Skin of body (tissue), 2 donors: ENCODE data around the genes CDK17, IKBIP and CHPT1.

GRCh38 chr12:96248456-96248855, 54.3 kb downstream of the ELK3 start:
- RAMPAGE, long total RNA: no peak

DNA sequence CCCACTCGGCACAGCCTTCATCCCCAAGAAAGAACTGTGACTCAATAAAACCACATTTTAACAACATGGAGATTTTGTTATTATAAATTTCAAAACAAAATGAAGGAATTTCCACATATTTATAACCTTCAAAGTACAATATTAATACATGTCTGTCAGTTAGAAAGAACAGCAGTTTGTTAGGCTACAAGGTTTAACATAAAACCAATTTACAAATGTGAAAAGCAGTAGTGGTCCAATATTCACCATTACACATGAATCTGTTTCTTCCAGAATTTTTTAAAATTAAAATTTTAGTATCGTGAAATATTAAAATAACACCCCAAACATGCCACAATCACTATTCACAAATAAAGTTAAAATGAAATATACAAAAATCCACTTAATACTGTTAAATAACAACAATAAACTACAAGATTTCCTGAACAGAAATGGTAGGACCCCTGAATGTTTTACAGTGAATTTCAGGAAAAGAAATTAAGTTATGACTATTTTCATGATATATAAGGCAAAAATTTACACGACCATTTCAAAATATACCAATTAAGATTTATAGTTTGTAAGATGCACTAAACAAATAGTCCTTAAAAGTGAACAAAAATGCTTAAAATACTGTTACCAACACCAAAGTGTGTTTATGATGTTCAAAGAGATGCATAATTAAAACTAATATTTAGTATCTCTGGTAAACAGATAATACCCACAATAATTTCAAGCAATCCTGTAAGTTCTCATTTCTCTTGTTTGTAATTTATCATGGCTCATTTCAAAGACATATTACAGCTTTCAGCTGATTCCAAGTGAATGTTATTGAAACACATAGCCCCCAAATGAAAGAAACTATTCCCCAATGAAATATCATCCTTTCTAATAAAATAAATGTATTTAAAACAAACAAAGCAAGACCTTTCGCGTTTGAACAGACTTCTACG, 84.6 kb downstream of the ELK3 start:
- RAMPAGE, long total RNA: no peak

DNA sequence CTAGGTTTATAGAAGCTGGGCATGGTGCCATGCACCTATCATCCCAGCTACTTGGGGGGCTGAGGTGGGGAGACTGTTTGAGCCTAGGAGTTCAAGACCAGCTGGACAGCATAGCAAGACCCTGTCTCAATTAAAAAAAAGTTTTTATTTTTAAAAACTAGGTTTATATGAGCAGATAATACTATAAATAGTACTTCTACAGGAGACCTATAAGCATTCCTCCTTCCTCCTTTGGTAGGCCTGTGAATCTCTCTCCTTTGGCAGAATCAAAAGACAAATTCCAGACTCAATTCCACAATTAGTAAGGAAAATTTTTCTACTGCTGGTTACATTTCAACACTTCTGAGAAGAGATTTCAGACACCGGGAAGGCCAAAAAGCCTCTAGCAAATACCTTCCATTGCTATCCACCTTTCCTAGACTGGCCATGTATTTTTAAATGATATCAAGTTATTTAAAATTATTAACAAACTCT, 34.5 kb downstream of the CDK17 start:
- RAMPAGE, long total RNA: no peak

DNA sequence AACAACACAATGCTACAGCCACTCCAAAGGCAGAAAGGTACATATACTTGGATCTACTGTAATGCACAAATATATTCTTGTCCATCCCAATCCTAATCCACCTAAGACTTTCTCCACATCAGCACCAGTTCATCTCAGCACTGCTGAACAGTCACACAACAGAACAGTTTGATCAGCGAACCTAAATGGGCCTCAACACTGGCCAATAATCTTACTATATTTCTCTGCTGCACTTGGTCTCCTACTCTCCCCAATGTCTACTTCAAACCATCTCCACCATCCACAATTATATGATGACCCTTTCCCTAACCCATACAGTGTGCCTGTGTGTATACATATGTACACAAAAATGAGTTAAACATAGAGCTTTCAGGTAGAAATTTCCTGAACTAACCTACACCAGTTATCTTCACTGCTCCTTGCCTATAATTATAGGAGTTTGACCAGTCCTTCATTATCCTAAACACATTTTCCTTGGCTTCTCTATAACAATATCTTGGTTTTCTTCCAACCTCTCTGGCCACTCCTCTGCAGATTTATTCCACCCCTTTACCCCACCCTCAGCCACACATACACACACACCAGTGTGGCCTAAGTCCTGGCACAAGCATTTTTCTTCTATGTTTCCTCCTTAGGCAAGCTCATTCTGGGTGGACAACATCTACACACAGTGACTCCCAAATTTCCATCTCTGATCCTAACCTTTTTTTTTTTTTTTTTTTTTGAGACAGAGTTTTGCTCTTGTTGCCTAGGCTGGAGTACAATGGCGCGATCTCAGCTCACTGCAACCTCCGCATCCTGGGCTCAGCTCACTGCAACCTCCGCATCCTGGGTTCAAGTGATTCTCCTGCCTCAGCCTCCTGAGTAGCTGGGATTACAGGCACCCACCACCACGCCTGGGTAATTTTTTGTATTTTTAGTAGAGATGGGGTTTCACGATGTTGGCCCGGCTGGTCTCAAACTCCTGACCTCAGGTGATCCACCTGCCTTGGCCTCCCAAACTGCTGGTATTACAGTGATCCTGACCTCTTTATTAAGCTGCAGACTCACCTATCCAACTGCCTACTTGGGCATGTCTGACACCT, 25.1 kb downstream of the CDK17 start:
- RAMPAGE, long total RNA: no peak

DNA sequence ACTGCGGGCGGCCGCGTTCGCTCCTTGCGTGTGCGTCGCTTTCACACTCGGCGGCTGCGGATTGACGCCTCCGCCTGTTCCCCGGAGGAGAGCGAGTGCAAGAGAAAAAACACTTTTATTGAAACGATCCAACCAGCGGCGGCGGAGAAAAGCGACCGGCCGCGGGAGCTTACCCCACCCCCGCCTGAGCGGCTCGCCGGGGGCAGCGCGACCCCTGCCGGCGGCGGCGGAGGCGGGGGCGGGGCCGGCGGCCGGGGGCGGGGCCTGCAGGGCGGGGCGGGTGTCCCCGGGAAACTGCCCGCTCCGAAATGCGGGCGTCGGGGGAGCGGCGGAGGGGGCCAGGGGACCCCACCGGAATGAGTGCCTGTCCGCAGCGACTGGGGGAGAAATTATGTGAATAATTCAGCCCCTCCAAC, at the start of gene CDK17:
TSS of gene CDK17 (minus strand) at position 63 of the 416 bp plus-strand sequence.
- RAMPAGE, long total RNA: no peak

- RAMPAGE, long total RNA: no peak
These were observed 117.9 kb downstream of the NEDD1 start for GRCh38 chr12:97024852-97025514.

GRCh38 chr12:98274760-98275163, 240.6 kb upstream of the TMPO start:
- RAMPAGE, long total RNA: no peak

DNA sequence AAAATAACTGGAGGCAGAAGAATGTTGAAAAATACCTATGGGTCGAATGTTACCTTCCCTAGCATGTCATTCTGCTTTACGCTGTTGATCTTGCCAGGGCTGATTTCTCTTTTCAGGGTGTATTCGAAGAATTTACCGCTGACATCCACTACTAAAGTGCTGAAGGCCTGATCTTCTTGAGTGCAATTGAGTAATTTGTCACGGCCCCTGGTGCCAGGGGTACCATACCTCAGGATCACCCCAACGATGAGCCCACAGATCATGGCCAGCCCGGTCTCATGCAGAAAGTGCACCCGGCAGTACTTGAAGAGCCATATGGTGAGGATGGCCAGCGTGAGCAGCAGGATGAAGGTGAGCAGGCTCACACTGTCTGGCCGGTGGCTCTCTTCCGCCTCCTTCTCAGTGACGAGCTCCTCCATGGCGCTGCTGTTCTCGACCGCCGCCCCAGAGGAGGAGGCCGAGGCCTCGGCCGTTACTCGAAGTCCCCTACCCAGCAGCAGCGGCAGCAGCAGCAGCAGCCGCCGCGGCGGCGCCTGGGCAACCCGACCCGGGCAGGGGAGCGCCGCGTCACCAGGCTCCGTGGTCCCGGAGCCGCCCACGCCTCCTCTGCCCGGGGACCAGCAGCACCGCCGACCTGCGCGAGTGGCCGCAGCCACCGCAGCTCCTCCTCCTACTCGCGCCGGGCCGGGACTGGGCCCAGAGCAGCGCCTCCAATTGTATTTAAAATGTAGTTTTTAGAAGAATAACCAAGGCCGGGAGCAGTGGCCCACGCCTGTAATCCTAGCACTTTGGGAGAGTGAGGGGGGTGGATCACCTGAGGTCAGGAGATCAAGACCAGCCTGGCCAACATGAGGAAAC, 58.6 kb upstream of the TMPO start:
- RAMPAGE, long total RNA: no peak

GRCh38 chr12:98490938-98491392, 24.4 kb upstream of the TMPO start:
- RAMPAGE, long total RNA: no peak

GRCh38 chr12:98601334-98602447, 8.2 kb downstream of the SLC25A3 start:
- RAMPAGE, long total RNA: no peak

DNA sequence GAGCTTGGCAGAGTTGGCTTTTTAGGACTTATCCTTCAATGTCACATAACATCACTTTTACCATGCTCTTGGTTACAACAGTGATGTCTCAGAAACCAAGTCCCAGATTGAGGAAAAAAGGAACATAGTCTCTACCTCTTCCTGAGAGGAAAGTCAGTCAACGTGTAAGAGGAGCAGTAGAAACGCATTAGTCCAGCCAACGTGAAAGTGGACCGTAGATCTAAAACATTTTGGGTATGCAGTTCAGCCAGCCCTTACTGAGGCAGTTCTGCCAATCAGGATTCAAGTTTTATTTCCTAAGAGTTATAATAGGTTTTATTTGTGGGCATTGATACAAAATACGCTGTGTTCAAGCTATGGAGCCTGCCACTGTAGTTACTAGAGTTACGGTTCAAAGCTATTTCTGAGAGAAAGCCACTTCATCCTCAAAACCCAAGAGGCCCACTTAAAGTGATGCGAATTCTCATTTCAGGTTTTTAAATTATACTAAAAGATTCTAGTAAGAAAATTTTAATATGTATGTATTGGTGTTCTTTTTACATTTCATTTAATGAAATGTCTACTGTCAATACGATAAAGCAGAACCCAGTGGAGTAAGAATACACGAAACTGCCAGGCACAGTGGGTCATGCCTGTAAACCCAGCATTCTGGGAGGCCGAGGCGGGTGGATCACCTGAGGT, 10.0 kb downstream of the SLC25A3 start:
- RAMPAGE, long total RNA: no peak

DNA sequence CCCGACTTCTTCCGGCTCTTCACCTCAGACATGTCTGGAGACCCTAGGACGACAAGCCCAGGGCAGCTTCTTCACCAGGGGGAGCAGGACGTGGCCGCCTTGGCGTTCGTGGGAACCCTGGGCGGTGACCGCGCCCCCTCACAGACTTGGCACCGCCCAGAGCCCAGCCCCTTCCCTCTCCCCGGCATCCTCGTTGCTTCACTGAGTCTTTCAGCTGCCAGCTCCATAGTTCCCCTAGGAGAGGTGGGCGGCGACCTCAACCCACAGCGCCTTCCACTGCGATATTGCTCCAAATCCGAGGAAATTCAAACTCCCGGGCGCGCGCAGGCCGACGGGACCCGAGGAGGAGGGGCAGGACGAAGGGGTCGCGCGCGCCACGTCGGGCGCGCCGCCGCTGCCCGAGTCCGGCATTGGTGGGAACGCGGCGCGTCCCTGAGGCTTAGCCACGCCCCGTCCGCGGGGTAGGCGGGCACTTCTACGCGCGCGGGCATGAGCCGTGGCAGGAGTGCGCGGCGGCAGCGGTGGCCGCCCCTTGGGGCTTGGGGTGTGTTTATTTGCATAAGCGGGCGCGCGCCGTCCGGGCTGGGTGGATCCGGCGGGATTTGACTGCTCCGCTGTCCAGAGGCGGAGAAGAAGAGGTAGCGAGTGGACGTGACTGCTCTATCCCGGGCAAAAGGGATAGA, at the start of gene IKBIP:
TSS of gene IKBIP (minus strand) at position 119 of the 683 bp plus-strand sequence.
- RAMPAGE, long total RNA: no peak

GRCh38 chr12:100673440-100673966, 100.0 kb downstream of the GAS2L3 start:
- RAMPAGE, long total RNA: no peak

- RAMPAGE, long total RNA: no peak
These were observed 64.2 kb downstream of the SLC5A8 start for GRCh38 chr12:101145813-101146278.

DNA sequence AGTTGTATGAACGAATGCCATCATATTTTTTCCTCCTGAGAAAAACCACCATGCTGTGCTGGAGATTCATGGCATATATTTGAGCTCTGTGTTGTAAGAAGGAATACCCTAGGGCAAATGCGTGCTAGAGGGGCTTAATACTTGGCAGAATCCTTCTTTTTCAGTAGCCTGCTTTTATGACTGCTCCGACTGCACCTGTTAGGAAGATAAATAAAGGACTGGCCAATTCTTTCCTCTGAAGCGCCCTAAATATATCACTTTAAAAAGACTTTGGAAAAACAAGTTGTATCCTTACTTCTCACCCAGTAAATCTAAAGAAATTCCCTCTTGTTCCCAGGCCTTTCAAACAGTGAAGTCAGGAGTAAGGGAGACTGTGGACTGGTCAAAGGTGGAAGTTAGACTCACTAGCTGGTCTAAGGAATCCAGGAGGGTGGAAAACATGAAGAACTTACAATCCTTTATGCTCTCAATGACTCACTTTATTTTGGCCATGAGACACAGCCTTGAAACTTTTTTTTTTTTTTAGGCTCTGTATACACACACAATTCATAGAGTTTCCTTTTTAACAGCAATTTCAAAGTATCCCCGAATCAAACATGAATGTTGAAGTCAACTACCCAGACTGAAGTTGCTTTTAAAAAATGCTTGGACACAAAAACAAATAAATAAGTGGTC, 5.2 kb downstream of the MYBPC1 start:
- RAMPAGE, long total RNA: no peak

GRCh38 chr12:101697548-101698027, at the start of gene CHPT1:
Gene CHPT1, plus strand, starts transcription at chr12:101697640.
- RAMPAGE, long total RNA: no peak

GRCh38 chr12:101715501-101716142, 18.2 kb downstream of the CHPT1 start:
- RAMPAGE, long total RNA: no peak

DNA sequence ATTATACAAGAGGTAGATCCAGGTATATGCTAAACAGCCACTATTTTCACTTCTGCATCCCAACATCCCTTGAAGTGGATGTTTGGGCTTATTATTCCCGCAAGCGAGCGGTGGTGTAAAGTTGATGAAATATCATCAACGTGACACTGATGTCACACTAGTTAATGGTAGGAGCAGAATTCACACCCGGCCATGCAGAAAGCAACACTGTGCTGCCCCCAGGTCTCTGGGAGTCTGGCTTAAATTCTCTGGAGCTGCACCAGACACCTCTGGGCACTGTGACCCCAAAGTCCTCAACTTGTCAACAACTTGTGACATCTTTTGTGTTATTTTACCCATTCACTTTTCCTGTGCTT, 858 bp downstream of the DRAM1 start:
- RAMPAGE, long total RNA: no peak

DNA sequence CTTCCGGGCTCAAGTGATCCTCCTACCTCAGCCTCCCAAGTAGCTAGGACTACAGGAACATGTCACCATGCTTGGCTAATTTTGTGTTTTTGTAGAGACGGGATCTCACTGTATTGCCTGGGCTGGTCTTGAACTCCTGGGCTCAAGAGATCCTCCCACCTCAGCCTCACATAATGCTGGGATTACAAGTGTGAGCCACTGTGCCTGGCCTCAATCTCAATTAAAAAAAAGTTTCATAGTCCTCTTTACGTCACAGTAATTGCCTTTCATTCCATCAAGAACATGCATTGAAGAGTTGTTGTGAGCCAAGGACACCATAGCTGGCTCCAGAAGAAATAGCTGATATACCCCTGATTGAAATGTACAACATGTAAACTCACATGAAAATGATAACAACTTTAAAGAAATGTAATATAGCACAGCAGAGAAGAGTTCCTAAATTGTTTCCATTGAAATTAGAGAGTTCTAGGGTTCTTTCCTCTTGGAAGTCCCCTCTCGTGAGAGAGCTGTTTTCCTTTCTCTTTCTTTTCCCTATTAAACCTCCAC, 11.6 kb downstream of the DRAM1 start:
- RAMPAGE, long total RNA: no peak

DNA sequence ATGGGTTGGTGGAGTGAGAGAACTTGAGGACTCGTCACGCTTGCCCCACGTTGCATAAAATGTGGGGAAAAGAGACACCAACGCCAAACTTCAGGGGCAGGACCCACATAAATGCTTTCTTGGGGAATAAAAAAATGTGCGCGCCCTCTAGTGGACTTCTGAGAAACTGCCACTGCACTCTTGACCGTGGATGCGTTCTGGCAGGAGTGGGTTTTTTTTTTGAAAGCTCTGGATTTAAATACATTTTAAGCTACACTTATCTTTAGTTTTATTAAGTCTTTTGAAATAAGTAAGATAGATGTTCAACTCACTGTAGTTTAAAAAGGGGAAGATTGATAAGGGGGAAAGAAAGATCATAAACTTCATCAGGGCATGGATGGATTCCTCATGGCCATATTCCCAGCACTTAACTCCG, 4.2 kb upstream of the IGF1 start:
- RAMPAGE, long total RNA: no peak